Diencephalon (tissue), 2 donors: ENCODE measurements around the genes WNT5B and FKBP4.

GRCh38 chr12:1628948-1629278 is at the start of gene WNT5B:
TSS of gene WNT5B (plus strand) at chr12:1629231.
- RAMPAGE, long total RNA = no peak

GRCh38 chr12:1632498-1633090 is 3.6 kb downstream of the WNT5B start:
- RAMPAGE, long total RNA = no peak

- RAMPAGE, long total RNA = no peak
Observed at GRCh38 chr12:1639616-1640182, 10.7 kb downstream of the WNT5B start.

- RAMPAGE, long total RNA = no peak
Observed at GRCh38 chr12:1681094-1681544, 9.8 kb upstream of the ADIPOR2 start.

DNA sequence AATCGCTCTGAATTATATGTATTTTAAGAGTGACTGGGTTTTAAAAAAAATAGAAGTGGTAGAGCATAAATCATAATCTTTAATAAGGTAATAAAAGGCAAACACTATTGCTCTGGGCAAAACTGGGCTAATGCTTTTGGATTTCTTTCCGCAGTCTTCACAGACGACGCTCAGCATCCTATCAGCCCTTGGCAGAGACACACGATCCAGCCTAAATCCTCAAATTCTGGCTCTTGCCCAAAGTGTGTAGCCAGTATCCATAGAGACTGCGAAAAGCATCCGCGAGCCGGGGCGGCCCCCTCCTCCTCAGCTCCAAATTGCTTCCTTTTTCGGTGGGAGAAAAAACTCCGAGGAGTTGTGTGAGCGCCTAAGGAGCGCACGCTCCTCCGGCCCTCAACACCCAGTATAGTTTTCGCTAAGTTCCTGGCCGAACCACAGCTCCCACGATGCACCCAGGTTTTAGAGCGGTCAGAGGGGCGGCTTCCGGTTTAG is 384 bp upstream of the ADIPOR2 start:
- RAMPAGE, long total RNA = no peak

DNA sequence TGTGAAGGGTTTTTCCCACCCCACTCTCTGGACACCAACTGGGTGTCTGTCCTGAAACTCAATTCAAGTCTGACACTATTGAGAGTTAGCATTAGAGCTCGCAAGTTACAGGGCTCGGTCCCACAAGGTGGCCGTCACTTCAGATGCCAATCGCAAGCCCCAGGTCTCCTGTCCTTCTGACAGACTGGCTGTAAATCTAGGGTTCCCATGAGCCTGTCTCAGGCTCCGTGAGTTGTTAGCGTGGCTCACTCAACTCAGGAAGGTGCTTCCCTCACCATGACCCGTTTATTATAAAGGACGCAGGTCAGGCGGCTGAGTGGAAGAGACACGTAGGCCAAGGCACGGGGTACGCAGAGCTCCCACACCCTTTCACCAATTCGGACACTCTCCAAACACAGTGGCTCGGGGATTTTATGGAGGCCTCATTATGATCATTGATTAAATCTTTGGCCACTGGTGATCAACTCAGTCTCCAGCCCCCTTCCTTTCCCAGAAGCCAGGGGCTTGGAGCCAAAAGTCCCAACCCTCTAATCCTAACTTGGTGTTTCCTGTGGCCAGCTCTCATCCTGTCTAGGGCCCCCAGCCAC is 25.9 kb upstream of the LRTM2 start:
- RAMPAGE, long total RNA = no peak

GRCh38 chr12:1797118-1797965 is 23.0 kb upstream of the LRTM2 start:
- RAMPAGE, long total RNA = no peak

GRCh38 chr12:1812538-1813362 is 7.6 kb upstream of the LRTM2 start:
- RAMPAGE, long total RNA = no peak

GRCh38 chr12:1842313-1842817 is 22.0 kb downstream of the LRTM2 start:
- RAMPAGE, long total RNA = no peak

DNA sequence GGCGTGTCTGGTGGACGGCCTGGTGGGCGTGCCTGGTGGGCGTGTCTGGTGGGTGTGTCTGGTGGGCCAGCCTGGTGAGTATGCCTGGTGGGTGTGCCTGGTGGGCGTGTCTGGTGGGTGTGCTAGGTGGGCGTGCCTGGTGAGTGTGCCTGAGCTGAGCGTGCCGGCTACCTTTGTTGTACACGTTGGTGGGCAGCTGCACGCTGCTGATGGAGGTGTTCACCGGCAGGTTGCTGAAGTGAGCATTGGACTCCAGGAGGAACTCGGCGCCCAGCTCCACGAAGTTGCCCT is 10.8 kb downstream of the CACNA2D4 start:
- RAMPAGE, long total RNA = no peak

- RAMPAGE, long total RNA = no peak
Observed at GRCh38 chr12:2017739-2018106, 13.5 kb upstream of the DCP1B start.

DNA sequence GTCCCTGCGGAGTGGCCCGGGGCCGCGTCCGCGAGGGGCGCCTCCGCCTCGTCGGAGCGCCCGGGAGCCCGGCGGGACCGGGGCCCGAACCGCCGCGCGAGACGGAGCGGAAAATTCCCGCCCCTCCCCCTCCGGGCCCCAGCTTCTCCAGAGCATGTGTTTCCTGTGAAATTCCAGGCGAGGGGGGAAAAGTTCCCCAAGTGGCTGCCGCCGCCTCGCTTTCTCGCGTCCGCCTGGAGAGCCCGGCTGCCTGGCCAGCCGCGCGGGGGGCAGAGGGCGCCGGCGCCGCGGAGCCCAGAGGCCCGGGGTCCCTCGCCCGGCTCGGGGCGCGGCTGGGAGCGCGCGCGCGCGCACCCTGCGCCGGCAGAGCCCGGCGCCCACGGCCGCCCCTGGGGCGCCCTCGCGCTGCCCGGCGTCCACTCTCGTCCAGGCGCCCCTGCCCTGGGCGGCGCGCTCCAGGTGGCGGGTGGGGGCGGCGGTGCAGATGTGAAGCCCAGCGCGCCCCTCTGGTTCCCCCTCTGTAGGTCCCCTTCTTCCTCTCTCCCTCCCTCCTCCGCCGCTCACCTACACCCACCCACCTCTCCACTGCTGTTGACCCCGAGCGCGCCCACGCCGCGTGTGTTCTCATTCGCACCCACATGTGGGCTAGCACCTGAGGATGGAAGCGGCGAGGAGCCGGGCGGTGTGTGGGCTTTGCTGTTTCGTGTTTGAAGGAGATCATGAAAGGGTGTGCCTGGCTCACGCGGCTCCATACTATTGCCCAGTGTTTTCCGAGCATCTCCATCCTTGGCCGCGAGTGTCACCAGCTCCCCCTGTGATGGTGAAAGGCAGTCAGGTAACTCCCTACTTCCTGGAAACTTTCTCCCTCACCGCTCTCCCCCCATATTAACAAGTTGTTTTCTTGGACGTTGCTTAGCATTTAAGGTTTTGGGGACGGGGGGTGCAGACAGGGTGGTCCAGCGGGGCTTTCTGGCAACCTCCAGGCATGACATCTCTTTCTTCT is 1.2 kb downstream of the CACNA1C start:
- RAMPAGE, long total RNA = no peak

GRCh38 chr12:2198016-2198585 is 145.3 kb downstream of the CACNA1C start:
- RAMPAGE, long total RNA = no peak

- RAMPAGE, long total RNA = no peak
Observed at GRCh38 chr12:2238241-2238715, 185.5 kb downstream of the CACNA1C start.

- RAMPAGE, long total RNA = no peak
Observed at GRCh38 chr12:2243767-2244844, 191.3 kb downstream of the CACNA1C start.

DNA sequence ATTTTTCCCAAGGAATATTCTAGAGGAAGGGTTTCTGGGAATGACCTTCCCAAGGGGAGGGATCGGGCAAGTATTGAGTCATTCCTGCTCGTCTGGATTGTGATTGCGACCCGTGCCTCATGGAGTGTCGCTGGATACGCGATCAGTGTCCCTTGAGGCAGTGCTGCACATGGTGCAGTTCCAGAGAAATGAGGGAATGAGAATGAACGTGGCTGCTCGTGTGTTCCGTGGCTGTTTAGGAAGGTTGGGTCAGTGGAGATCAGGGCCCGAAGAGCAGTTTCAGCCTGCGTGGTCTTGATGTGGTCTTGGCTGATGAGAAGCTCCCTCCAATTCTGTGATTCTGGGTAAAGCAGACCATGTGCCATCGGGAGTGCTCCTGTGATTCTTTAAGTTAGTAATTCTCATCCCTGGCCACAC is 234.4 kb downstream of the CACNA1C start:
- RAMPAGE, long total RNA = no peak

- RAMPAGE, long total RNA = no peak
Observed at GRCh38 chr12:2295615-2296552, 243.1 kb downstream of the CACNA1C start.

GRCh38 chr12:2336269-2336764 is 283.5 kb downstream of the CACNA1C start:
- RAMPAGE, long total RNA = no peak

GRCh38 chr12:2794402-2795607 is at the start of gene FKBP4:
TSS of gene FKBP4 (plus strand) at chr12:2794970.
- RAMPAGE, long total RNA = start-site peak on the plus strand at chr12:2795063-2795203, 634 and 477 reads in 2 replicates

- RAMPAGE, long total RNA = no peak
Observed at GRCh38 chr12:2795608-2796221, 945 bp downstream of the FKBP4 start.